Colic lymph node (tissue), 1 donor: ENCODE measurements around a stretch of chr7.

DNA sequence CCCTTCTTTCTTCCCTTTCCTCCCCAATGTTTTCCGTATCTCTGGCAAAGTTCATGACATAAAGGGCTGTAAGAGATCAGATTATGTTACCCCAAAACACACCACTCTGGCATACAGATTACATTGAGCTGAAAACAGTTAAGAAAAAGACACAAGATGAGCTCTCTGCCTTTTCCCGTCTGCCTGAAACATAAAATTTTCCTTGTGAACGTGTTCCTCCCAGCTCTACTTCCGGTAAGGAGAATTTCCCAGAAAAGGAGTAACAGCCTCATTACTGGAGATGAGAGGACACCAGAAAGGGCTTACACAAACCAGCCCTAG lies 441.1 kb downstream of the SDK1 start:
- PRO-cap: bidirectional peak, plus-strand start at position 271 of the sequence, minus-strand start at position 181 of the sequence

DNA sequence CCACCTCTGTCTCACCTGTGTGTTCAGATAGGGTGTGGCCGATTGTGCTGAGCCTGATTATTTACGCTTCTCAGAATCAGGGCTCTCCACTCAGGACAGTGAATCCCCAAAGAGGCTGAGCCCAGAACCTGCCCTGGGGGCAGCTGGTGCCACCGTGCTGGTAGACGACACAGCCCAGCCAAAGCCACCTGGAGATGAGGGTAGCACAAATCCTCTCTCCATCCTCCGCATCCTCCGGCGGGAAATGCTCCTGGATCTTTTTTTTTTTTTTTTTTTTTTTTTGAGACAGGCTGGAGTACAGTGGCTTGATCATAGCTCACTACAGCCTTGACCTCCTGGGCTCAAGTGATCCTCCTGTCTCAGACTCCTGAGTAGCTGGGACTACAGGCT lies 631.8 kb downstream of the SDK1 start:
- PRO-cap: unidirectional peak, minus-strand start at position 266 of the sequence

DNA sequence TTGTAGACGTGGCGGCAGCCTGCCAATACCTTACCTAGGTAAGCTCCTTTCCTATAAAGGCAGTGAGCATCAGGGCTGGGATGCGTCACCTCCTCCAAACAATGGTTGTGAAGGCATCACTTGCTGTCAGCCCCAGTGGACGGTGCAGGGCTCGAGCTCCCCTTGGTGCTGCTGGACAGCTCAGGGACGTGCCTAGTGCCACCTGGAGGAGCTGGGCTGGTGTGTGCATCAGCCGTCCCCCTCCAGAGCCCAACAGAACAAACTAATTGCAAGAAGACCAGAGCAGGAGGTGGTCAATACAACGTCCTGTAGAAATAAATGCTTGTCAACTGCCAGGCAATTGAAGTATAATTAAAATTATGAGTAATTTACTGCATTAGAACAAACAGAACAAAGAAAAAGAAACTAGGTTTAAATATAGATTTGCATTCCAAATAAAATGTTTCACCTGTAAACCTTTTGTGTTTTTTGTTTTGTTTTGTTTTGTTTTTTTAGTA lies 517.5 kb upstream of the FOXK1 start:
- PRO-cap: no peak

DNA sequence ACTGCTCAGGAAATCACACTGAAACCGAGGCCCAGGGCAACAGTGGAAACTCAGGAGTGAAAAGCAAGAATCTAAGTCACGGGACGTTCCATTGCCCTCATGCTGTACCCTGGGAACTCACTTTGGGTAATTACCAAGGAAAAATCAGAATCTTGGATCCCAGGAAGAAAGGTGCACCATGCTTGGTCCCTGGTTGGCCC lies 370.8 kb upstream of the FOXK1 start:
- PRO-cap: no peak

- PRO-cap: no peak
Observed at GRCh38 chr7:4434052-4434727, 247.9 kb upstream of the FOXK1 start.

GRCh38 chr7:4711707-4712318 lies 29.7 kb downstream of the FOXK1 start:
- PRO-cap: no peak

DNA sequence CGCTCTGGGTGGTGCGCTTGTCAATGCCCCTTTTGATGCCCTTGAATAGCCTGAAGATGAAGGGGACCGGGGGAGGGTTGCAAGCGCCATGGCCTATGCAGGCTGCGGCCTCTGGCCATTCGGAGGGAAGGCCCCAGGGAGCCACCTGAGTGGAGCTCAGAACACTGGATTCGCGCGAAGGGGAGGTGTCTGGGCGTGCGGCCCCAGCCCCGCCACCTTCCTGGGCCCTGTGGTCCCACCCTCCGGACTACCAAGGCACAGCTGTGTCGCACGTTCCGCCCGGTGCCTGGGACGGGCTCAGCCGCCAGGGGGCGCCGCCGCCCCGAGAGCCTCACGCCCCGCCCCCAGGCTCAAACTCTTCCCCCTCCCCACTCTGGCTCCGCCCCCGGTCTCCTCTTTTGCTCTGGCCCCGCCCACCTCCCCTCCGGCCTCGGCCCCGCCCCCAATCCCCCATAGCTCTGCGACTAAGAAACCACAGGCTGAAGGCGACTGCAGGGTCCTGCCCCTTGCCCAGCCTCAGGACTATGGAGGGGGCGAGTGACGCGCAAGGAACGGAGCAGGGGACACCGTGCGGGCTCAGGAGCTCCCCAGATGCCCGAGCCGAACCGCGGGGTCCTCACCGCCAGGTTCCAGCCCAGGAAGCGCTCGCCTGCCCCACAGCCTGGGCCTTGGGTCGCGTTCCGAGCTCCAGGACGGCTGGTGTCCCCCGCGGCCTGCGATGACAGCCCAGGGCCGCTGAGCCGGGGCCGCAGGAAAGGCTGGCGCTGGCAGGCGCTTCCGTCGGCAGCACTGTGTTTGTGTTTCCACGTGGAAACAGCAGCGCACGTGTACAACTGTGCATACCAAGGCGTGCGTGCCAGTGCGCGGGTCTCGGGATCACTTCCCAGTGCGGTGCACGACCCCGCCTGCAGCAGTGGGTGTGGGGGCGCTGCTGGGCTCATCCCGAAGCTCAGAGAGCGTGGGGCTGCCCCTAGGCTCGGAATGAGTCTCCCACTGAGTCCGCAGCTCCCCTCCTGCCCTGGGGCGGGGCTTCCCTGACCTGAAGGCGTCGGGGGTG lies 16.9 kb downstream of the AP5Z1 start:
- PRO-cap: no peak

- PRO-cap: no peak
Observed at GRCh38 chr7:5065652-5066563, 20.2 kb downstream of the RBAK start.

DNA sequence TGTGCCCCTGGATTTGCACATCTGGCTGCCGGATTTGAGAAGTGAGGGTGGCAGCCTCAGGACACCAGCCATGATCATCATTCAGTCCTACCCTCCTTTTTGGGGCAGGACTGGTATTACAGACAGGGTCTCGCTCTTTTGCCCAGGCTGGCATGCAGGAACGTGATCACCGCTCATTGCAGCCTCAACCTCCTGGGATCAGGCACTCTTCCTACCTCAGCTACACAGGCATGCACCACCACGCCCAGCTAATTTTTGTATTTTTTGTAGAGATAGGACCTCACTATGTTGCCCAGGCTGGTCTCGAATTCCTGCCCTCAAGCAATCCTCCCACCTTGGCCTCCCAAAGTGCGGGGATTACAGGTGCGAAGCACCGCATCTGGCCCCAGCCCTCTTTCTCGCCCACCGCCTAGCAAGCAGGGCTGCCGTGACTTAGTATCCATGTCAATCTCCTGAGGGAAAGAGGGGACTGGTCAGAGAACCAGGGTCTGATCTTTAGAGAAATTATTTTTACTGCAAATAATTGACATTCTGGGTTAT lies 22.5 kb downstream of the WIPI2 start:
- PRO-cap: no peak

DNA sequence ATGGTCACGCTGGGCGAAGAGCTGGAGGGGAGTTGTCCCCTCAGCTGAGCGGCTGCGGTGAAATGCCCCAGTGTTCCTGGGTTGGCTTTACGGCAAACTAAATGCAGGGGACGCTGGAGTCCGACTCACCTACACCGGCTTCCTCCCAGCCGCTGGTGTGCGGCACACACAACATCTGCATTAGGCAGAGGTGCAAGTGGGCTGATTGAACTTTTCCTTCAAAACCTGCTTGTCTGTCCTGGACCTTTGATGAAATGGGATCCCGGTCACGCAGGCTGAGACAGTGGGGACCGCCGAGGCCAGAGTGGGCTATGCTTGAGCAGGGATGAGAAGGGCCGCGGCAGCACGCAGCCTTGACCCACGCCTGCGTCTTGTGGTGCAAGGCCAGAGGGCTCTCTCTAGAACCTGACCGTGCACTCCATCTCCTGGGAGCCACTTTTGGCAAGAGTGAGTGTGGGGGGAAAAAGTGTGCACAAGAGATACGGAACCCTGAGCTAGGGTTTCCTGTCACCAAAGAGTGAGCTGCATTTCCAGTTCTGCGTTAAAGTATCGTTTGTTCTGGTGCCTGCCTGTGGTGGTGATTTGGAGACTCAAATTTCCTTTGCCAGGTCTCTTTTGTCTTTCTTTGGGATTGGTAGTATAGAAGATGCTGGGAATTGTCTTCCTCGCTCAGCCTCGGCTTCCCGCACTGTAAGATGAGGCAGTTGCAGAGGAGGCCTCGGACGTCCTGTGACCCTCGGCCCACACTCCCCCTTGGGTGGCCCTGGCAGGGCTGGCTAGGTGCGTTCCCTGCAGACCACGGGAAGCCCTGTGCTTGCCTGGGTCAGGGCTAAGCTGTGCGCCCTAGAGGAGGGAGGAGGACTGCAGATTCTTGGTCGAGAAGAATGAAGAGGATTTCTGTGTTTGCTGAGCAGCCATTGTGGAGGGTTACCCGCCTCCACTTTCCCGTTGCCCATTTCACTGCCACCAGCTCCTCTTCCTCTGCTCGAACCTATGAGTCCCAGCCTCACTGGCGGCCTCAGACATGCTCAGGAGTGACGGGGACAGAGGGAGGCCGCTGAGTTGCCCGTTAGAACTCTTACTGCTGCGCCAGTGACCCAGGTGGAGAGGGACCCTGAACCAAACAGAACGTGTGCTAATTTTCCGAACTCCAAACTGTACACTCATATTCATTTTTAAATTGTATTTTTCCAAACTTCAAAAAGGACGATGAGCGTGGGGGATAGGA lies 42.7 kb downstream of the WIPI2 start:
- PRO-cap: bidirectional peak, plus-strand start at position 549 of the sequence, minus-strand start at position 519 of the sequence

GRCh38 chr7:5307213-5307943 lies 24.6 kb downstream of the SLC29A4 start:
- PRO-cap: no peak

DNA sequence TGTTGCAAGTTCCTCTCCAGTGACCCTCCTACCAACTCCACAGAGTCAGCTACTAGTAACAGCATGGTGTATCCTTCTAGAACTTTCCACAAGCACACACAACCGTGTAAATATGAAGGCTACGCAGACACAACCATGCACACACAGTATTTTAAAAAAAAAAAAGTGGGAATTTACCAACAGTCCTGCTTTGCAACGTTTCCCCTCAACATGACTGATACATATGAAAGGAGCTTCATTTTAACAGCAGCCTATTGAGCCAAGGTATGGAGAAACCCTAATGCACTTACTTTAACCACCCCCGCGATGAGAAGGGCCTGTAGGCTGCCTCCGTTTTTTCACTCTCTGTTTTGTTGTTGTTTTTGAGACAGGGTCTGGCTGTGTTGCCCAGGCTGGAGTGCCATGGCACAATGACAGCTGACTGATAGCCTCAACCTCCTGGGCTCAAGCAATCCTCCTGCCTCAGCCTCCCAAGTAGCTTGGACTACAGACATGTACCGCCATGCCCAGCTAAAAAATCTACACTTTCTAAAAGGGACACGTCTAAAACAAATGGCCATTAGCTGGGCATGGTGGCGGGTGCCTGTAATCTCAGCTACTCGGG lies 43.5 kb downstream of the SLC29A4 start:
- PRO-cap: no peak

- PRO-cap: no peak
Observed at GRCh38 chr7:5401392-5401921, 22.2 kb downstream of the TNRC18 start.

GRCh38 chr7:5419550-5419934 lies 4.1 kb downstream of the TNRC18 start:
- PRO-cap: no peak

- PRO-cap: no peak
Observed at GRCh38 chr7:5429201-5429545, 5.5 kb upstream of the TNRC18 start.

GRCh38 chr7:5452483-5453464 lies 29.1 kb upstream of the TNRC18 start:
- PRO-cap: no peak

- PRO-cap: no peak
Observed at GRCh38 chr7:5518758-5519134, 5.1 kb upstream of the FBXL18 start.

GRCh38 chr7:5557790-5558586 lies 27.6 kb upstream of the ACTB start:
- PRO-cap: unidirectional peak, minus-strand start at chr7:5558214

GRCh38 chr7:5633979-5634687 lies 41.5 kb downstream of the FSCN1 start:
- PRO-cap: no peak

DNA sequence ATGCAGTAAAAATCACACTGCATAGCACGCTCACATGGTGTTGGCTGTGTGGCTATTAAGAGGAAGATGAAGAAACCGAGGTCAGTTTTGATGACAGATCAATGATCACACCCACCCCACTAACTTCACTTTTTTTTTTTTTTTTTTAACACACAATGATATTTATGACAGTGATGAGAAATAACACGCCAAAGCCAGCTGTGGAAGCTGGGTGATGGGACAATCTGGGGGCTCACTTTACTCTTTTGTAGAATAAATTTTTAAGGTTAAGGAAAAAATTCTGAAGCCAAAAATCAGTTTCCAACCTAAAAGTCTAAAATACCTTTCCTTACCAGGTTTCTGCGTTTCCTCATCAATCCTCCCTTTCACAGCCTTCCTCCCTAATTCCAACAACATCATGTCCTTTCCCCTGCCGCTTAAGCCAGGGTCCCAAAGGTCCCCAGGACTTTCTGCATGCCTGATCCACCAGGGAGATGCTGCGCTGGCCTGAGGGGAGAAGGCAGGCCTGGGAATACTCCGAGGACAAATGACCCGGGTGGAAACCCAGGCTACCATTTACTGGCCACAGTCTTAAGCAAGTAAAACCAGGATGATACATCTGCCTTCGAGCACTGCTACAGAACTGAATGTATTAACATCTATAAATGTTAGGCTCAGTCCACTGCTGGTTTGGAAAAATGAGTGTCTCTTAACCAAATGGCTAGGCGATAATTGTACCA lies 42.7 kb downstream of the FSCN1 start:
- PRO-cap: no peak